Measurements from ENCODE around the genes CFAP65 and DNPEP.

GRCh38 chr2:218984053-218984843 lies 736 bp downstream of the FEV start:
- RRBS: 4% methylated on average over 22 of the region's 53 CpGs

DNA sequence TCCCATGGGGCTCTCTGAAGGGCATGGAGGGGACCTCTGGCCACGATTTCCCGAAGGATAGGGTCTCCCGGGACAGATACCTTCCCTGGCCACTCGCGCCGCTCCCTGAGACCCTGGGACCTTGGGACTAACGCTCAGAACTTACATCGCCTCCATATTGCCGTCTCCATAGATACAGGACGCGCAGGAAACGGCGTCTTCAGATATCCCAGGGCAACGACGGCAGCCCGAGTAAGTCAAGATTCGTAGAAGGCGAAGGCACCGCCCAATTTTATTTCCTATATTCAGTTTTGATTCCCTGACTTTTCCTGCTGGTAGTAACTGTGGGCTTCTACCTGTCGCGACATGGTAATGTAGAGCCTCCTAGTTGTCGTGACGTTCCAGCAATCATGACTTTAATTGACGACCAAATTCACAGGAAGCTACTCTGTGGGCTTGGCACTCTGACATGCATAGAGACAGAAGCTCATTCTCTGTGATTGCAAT lies at the start of gene CFAP65:
Gene CFAP65, minus strand, starts transcription at position 174 of the 486 bp plus-strand sequence.
- RRBS: no CpG with 5 or more reads among the region's 24 CpGs

DNA sequence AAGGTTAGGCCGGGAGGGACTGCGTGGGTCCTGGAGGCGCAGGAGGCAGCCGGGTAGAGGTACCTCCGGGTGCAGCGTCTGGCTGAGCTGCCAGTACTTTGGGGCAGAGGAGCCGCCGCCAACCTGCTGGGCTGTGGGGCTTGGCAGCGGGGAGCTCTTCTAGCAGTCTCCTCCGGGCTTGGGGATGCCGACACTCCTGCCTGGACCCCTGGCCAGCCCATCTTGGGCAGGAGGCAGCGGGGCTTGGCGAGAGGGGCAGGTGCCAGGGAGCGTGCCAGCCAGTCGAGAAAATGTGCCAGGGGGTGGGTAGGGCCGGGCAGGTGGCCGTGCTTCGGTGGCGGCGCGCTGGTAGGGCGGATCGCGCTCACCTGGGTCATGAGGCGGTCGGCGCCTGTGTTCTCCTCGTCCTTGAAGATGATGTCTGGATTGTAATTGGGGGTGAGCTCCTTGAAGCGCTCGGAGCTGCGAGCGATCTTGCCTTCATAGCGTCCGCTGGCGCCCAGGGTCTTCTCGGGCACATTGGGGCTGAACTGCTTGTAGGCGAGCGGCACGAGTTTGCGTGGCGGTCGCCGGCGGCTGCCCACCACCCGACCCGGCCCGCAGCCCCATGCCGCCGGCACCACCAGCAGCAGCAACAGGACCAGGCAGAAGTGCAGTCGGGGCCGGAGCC lies 801 bp downstream of the IHH start:
- RRBS: 5% methylated on average over 11 of the region's 51 CpGs

- RRBS: no CpG with 5 or more reads among the region's 8 CpGs
These were observed 2.0 kb downstream of the CNPPD1 start for GRCh38 chr2:219174667-219175157.

- RRBS: 91% methylated on average over 4 of the region's 12 CpGs
These were observed 3.3 kb upstream of the ABCB6 start for GRCh38 chr2:219222125-219222455.

- RRBS: no CpG with 5 or more reads among the region's 10 CpGs
These were observed 1.3 kb downstream of the STK16 start for GRCh38 chr2:219246599-219247030.

GRCh38 chr2:219386806-219387202 lies 908 bp downstream of the DNPEP start:
- RRBS: no CpG with 5 or more reads among the region's 12 CpGs

DNA sequence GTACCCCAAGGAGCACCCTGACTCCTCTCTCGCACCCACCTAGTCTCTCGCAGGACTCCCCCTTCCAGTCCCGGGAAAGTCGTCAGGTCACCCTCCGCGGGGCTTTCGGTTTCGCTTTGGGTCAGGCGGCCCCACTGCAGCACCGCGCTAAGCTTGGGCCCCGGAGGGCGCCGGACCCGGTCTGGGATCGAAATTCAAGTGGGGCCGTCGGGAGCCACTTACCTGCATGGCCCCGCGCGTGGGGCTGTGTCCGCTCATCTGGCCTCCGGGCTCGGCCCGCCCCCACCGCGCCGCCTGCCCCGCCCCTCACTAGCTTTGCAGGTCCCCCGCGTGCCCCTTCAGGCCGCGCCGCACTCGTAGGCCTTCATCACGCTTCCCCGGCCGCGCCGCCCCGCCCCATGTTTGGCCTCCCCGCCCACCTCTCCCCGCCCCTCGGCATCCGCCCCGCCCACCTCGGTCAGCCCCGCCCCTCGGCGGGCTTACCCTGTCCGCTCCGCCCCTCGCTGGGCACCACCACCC lies at the start of gene DNPEP:
Gene DNPEP, minus strand, starts transcription at position 376 of the 519 bp plus-strand sequence.
- RRBS: 1% methylated on average over 29 of the region's 53 CpGs

DNA sequence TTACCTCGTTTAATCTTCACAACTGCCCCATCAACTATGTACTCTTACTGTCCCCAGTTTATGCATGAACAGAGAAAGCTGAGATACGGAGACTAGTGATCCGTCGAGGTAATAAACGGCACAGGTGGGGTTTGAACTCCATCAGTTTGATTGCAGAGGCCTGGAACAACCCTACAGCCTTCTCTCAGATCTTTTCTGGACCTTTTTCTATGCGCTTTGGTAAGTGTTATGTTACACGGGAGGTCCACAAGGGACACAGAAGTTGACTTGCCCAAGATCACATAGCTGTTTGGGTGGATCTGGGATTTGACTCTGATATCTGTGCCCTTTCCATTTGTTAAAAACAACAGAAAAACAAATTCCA lies 1.1 kb upstream of the DNPEP start:
- RRBS: no CpG with 5 or more reads among the region's 7 CpGs

DNA sequence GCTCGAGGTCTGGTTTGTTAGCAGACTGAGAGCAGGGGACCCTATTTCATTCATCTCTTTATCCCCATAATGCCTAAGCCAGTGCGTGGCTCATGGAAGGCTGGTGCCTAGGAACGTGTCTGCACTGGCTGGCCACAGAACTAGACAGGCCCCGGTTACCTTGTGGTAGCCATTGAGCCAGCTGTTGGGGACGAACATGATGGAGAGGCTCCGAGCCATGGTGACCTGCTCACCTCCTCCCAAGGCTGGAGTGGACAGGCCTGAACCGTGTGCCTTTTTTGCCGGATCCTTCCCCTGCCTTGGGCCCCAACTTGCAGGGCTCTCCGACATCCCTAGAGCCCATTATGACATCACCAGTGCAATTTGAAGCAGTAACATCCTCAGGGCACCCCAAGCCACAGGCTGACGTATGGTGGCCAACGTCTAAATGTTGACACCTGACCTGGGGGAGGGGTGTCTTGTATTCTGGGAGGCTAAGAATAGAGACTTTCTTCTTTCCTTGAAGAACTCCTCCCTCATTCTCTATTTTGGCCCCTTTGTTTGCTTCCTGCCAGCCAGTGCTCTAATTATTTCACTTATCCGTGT lies 12.1 kb upstream of the DNPEP start:
- RRBS: 67% methylated on average over 2 of the region's 12 CpGs

DNA sequence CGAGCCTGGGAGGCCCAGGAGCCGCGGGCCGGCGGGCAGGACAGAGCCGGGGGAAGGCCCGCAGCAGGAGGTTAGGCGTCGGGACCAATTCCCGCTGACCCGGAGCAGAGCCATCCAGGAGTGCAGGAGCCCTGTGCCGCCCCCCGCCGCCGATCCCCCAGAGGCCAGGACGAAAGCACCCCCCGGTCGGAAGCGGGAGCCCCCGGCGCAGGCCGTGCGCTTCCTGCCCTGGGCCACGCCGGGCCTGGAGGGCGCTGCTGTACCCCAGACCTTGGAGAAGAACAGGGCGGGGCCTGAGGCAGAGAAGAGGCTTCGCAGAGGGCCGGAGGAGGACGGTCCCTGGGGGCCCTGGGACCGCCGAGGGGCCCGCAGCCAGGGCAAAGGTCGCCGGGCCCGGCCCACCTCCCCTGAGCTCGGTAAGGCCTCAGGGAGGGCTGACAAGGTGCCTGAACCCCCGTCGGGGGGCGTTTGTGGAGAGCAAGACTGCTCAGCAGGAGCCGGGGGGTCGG lies 14.3 kb downstream of the SPEG start:
- RRBS: 25% methylated on average over 28 of the region's 42 CpGs

GRCh38 chr2:219459474-219460150 lies 25.0 kb downstream of the SPEG start:
- RRBS: 21% methylated on average over 2 of the region's 12 CpGs

- RRBS: no CpG with 5 or more reads among the region's 12 CpGs
These were observed 12.8 kb downstream of the ASIC4 start for GRCh38 chr2:219526992-219527505.

- RRBS: no CpG with 5 or more reads among the region's 7 CpGs
These were observed 10.7 kb downstream of the OBSL1 start for GRCh38 chr2:219560632-219561117.

- RRBS: 79% methylated on average over 4 of the region's 21 CpGs
These were observed 8.9 kb downstream of the OBSL1 start for GRCh38 chr2:219562448-219562879.

DNA sequence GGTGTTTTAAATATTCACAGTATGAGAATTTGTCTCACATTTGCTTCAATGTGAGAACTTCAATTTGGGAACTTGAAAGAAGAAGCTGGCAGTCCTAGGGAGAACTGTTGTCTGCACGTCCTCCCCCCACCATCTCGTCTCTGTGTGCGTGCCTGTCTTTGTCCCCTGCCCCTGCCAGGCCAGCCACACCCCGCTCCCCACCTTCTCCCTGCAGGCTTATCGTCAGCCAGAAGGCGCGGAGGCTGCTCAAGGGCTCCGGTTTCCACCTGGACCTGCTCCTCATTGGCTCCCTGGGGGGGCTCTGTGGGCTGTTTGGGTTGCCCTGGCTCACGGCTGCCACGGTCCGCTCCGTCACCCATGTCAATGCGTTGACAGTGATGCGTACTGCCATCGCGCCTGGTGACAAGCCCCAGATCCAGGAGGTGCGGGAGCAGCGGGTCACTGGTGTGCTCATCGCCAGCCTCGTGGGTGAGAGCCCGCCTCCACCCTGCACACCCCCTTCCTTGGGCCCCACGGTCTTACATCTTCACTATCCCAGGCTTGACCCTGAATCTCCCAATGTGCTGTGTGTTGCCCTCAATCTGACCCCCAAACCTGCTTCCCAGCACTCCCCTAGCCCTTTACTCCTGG lies 12.0 kb downstream of the SLC4A3 start:
- RRBS: no CpG with 5 or more reads among the region's 22 CpGs

DNA sequence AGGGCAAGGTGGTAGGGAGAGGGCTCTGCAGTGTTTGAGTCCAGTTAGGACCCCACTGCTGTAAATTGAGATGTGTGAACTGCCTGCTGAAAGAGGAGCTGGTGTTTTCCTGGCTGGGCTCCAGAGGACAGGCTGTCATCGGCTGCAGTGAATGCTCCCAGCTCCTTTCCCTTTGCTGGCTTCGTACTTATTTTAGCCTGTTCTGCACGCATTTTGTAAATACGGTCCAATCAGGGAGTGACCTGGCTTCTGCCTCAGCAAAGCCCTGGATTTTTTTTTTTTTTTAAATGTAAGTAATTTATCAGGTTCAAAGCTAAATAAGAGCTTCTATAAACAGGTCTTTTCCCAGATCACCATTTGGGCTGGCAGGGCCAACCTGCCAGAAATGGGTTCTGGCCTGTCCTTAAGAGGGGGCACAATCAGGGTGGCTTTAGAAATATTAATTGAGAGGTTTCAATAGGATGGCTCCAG lies 37.6 kb downstream of the SLC4A3 start:
- RRBS: no CpG with 5 or more reads among the region's 4 CpGs

- RRBS: no CpG with 5 or more reads among the region's 2 CpGs
These were observed 792.0 kb downstream of the EPHA4 start for GRCh38 chr2:220780134-220780373.

DNA sequence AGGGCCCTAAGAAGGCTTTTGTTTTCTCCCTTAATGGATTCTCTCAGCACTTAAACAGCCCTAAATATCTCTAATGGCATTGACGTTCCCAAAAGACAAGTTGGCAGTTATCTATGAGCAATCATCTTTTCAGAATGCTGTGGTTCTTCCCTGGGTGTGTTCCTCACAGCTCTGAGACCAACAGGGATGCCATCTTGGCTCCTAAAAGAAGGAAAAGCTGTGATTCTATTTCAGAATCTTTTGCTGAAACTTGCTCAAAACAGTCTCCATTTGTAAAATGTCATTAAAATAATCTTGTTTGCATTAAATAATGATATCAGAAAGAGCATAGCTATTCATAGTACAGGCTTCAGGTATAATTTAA lies 616.2 kb downstream of the EPHA4 start:
- RRBS: no CpG with 5 or more reads among the region's 1 CpG